ENCODE data around the gene COL4A1.

GRCh38 chr13:109725925-109726454, 60.4 kb downstream of the IRS2 start:
- RAMPAGE, long total RNA, result no peak
- RRBS, result no CpG with 5 or more reads among the region's 7 CpGs
PRO-cap:
- standard, result no peak
- CoPRO, capped RNA only, 2 experiments, result no peak in any of the 2 experiments
- CoPRO, capped and uncapped RNA, 2 experiments, result no peak in any of the 2 experiments
- CoPRO, uncapped RNA only, 2 experiments, result no peak in any of the 2 experiments
CAGE:
- cytosol, long polyA plus RNA, result no peak
- long polyA plus RNA, result no peak
- nucleolus, long total RNA, result no peak
- nucleus, long polyA plus RNA, result no peak

GRCh38 chr13:109779078-109779958, 7.1 kb downstream of the IRS2 start:
- RAMPAGE, long total RNA, result no peak
- RRBS, result no CpG with 5 or more reads among the region's 9 CpGs
PRO-cap:
- standard, result no peak
- CoPRO, capped RNA only, 2 experiments, result no peak in any of the 2 experiments
- CoPRO, capped and uncapped RNA, 2 experiments, result no peak in any of the 2 experiments
- CoPRO, uncapped RNA only, 2 experiments, result no peak in any of the 2 experiments
CAGE:
- cytosol, long polyA plus RNA, result no peak
- long polyA plus RNA, result no peak
- nucleolus, long total RNA, result no peak
- nucleus, long polyA plus RNA, result no peak

DNA sequence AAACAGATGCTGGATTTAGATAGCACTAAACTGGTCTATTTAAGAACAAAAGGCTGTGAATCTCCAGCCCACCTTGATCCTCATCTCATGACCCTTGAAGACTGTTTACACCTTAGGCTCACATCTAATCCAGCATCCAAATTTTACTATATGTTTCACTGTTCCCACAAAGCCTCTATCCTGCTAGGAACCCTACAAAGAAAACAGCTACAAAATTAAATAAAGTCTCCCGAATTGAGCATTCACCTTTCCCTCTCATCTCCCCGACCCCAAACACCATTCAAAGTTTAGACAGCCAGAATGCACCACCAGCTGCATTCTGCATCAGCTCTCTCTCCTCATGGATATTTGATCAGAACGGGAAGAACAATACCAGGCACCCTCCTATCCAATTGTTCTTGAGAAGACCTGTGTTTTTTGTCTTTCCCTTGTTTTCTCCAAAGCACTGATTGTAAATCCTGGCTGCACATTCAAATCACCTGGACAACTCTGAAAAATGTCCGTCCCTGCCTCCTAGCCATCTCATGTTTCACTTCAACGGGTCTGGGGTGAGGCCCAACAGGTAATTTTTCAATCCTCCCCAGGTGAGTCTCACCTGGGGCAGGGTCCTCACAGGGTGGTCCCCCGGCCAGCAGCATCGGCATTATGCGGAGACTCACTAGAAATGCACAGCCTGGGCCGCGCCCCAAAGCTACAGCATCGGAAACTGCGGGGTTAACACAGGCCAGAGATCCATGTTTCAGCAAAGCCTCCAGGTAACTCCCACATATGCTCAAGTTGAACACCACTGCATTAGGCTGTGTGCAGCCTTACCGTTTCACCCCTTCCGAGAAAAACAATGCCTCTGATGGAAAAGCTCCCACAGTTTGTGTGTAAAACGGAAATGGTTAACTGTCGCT, 5.5 kb downstream of the IRS2 start:
- RAMPAGE, long total RNA, result no peak
- RRBS, result no CpG with 5 or more reads among the region's 16 CpGs
PRO-cap:
- standard, result no peak
- CoPRO, capped RNA only, 2 experiments, result no peak in any of the 2 experiments
- CoPRO, capped and uncapped RNA, 2 experiments, result no peak in any of the 2 experiments
- CoPRO, uncapped RNA only, 2 experiments, result no peak in any of the 2 experiments
CAGE:
- cytosol, long polyA plus RNA, result no peak
- long polyA plus RNA, result no peak
- nucleolus, long total RNA, result no peak
- nucleus, long polyA plus RNA, result no peak

DNA sequence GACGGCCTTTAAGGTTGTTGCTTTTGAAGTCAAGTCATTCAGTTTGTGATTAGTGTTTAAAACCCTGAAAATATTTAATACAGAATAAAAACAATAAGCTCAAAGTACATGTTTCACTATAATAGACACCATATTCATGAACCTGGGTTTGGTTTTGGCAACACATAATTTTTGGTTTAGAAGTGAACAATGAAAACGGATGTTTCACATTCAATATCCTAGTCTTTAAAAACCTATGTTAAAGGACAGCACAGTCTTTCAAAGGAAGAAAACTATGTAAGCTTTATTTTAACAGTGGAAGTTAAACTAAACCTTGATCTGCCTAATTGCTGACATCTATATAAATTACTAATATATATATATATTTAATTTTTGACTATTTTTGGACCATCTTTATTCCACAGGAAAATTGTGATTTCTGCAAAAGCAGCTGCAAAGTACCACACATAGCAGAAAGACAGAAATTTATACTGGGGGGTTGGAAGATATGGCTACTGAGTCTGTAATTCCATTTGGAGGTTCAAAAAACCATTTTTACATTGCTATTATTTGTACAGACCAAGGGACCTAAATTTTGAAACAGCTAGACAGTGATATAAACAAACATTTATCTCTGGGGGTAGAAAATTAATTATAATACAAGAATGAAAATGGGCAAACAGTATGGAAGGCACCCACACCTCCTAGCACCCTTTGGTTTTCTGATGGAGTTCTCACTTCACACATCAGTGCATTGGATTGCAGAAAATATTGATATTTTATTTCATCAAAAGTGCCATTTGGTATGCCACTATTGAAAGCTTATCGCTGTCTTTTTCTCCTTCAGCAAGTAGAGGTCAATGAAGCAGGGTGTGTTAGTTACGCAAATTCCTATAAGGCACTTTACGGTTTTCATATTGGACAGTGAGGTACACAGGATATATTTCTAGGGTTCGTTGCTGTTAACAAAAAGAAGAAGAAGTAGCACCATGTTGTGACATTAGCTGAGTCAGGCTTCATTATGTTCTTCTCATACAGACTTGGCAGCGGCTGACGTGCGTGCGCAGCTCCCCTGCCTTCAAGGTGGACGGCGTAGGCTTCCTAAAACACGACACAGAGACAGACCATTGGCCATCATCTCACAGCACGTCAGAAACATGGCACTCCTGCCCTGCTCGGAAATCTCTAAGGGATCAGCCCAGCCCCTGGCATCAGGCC, 157.2 kb downstream of the COL4A1 start:
- RAMPAGE, long total RNA, result no peak
- RRBS, result no CpG with 5 or more reads among the region's 15 CpGs
PRO-cap:
- standard, result no peak
- CoPRO, capped RNA only, 2 experiments, result no peak in any of the 2 experiments
- CoPRO, capped and uncapped RNA, 2 experiments, result no peak in any of the 2 experiments
- CoPRO, uncapped RNA only, 2 experiments, result no peak in any of the 2 experiments
CAGE:
- cytosol, long polyA plus RNA, result no peak
- long polyA plus RNA, result no peak
- nucleolus, long total RNA, result no peak
- nucleus, long polyA plus RNA, result no peak

- RAMPAGE, long total RNA, result no peak
- RRBS, result no CpG with 5 or more reads among the region's 15 CpGs
PRO-cap:
- standard, result no peak
- CoPRO, capped RNA only, 2 experiments, result no peak in any of the 2 experiments
- CoPRO, capped and uncapped RNA, 2 experiments, result no peak in any of the 2 experiments
- CoPRO, uncapped RNA only, 2 experiments, result no peak in any of the 2 experiments
CAGE:
- cytosol, long polyA plus RNA, result no peak
- long polyA plus RNA, result no peak
- nucleolus, long total RNA, result no peak
- nucleus, long polyA plus RNA, result no peak
Measured at GRCh38 chr13:110155001-110155619, 151.8 kb downstream of the COL4A1 start.

- RAMPAGE, long total RNA, result no peak
- RRBS, result no CpG with 5 or more reads among the region's 12 CpGs
PRO-cap:
- standard, result no peak
- CoPRO, capped RNA only, 2 experiments, result no peak in any of the 2 experiments
- CoPRO, capped and uncapped RNA, 2 experiments, result no peak in any of the 2 experiments
- CoPRO, uncapped RNA only, 2 experiments, result no peak in any of the 2 experiments
CAGE:
- cytosol, long polyA plus RNA, result no peak
- long polyA plus RNA, result no peak
- nucleolus, long total RNA, result no peak
- nucleus, long polyA plus RNA, result no peak
Measured at GRCh38 chr13:110176349-110177143, 130.4 kb downstream of the COL4A1 start.

GRCh38 chr13:110198335-110198728, 108.6 kb downstream of the COL4A1 start:
- RAMPAGE, long total RNA, result no peak
- RRBS, result 28% methylated on average over 2 of the region's 4 CpGs
PRO-cap:
- standard, result no peak
- CoPRO, capped RNA only, 2 experiments, result no peak in any of the 2 experiments
- CoPRO, capped and uncapped RNA, 2 experiments, result no peak in any of the 2 experiments
- CoPRO, uncapped RNA only, 2 experiments, result no peak in any of the 2 experiments
CAGE:
- cytosol, long polyA plus RNA, result no peak
- long polyA plus RNA, result no peak
- nucleolus, long total RNA, result no peak
- nucleus, long polyA plus RNA, result no peak

DNA sequence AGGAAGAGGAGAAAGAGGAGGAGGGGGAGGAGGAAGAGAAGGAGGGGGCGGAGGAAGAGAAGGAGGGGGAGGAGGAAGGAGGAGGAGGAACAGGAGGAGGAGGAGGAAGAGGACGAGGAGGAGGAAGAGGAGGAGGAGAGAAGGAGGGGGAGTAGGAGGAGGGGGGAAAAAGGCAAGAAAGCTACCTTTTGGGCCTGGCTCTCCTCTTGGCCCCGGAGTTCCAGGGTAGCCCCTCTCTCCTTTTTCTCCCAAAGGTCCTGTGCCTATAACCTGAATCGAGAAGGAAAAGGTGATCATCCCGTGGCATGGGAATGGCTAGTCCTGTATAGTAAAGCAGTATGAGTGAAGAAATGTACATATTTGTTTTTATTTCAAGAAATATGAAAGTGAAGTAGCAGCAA, 105.7 kb downstream of the COL4A1 start:
- RAMPAGE, long total RNA, result no peak
- RRBS, result 67% methylated on average over 1 of the region's 5 CpGs
PRO-cap:
- standard, result no peak
- CoPRO, capped RNA only, 2 experiments, result no peak in any of the 2 experiments
- CoPRO, capped and uncapped RNA, 2 experiments, result no peak in any of the 2 experiments
- CoPRO, uncapped RNA only, 2 experiments, result no peak in any of the 2 experiments
CAGE:
- cytosol, long polyA plus RNA, result no peak
- long polyA plus RNA, result no peak
- nucleolus, long total RNA, result no peak
- nucleus, long polyA plus RNA, result no peak

GRCh38 chr13:110248003-110248330, 59.0 kb downstream of the COL4A1 start:
- RAMPAGE, long total RNA, result no peak
- RRBS, result 18% methylated on average over 4 of the region's 14 CpGs
PRO-cap:
- standard, result no peak
- CoPRO, capped RNA only, 2 experiments, result no peak in any of the 2 experiments
- CoPRO, capped and uncapped RNA, 2 experiments, result no peak in any of the 2 experiments
- CoPRO, uncapped RNA only, 2 experiments, result no peak in any of the 2 experiments
CAGE:
- cytosol, long polyA plus RNA, result no peak
- long polyA plus RNA, result no peak
- nucleolus, long total RNA, result no peak
- nucleus, long polyA plus RNA, result no peak

- RAMPAGE, long total RNA, result no peak
- RRBS, result no CpG with 5 or more reads among the region's 11 CpGs
PRO-cap:
- standard, result no peak
- CoPRO, capped RNA only, 2 experiments, result no peak in any of the 2 experiments
- CoPRO, capped and uncapped RNA, 2 experiments, result no peak in any of the 2 experiments
- CoPRO, uncapped RNA only, 2 experiments, result no peak in any of the 2 experiments
CAGE:
- cytosol, long polyA plus RNA, result no peak
- long polyA plus RNA, result no peak
- nucleolus, long total RNA, result no peak
- nucleus, long polyA plus RNA, result no peak
Measured at GRCh38 chr13:110256387-110256890, 50.5 kb downstream of the COL4A1 start.

DNA sequence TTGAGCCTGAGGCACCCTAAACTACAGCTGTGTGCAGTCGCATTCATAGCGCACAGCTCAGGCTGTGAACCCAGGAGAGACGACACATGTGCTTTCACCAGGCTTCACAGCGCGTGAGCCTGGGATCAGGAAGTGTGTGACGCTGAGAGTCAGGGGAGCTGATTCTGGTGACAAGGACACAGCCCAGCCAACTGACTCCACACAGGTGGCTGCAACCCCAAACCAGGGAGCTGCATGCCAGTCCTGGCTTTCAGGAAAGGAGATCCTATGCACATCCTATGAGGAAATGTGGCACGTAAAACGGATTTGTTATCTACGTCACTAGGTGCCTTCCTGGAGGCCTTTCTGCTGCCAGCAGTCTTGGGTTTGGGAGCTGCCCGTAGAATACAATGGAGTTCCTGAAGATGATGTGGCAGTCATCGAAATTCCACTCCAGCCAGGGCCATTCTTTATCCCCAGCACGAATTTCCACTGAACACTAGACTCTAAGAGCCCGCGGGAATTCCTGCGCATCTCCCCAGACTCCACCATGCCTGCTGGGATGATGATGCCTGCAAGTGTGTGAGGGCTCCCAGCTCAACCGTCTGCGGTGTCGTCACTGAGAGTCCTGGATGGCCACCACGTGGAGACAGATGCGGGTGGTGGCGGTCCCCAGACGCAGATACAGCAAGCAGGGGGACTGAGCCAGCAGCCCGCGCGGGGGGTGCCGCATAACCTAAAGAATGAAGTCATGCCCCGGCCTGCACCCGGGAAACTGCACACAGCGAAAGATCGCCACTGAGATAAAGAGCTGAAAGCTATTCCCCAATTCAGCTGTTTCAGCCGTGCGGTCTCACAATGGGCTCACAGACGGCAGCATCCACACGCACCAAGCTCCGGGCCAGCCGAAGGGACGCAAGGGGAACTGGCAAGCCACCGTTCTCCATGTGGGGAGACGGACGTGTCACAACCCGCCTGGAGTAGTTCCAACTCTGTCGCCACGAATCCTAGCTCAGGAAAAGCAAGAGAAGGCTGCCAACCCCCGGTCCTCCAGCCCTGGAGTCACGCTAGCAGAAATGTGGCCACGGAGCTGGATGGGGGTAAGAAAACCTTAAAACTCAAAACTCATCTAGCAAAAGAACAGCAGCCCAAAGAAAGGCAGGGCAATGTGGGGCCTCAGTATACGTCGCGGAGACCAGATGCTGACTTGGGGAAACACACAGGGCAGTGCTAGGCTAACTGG, 41.1 kb downstream of the COL4A1 start:
- RAMPAGE, long total RNA, result no peak
- RRBS, result no CpG with 5 or more reads among the region's 49 CpGs
PRO-cap:
- standard, result no peak
- CoPRO, capped RNA only, 2 experiments, result no peak in any of the 2 experiments
- CoPRO, capped and uncapped RNA, 2 experiments, result no peak in any of the 2 experiments
- CoPRO, uncapped RNA only, 2 experiments, result no peak in any of the 2 experiments
CAGE:
- cytosol, long polyA plus RNA, result no peak
- long polyA plus RNA, result no peak
- nucleolus, long total RNA, result no peak
- nucleus, long polyA plus RNA, result no peak

DNA sequence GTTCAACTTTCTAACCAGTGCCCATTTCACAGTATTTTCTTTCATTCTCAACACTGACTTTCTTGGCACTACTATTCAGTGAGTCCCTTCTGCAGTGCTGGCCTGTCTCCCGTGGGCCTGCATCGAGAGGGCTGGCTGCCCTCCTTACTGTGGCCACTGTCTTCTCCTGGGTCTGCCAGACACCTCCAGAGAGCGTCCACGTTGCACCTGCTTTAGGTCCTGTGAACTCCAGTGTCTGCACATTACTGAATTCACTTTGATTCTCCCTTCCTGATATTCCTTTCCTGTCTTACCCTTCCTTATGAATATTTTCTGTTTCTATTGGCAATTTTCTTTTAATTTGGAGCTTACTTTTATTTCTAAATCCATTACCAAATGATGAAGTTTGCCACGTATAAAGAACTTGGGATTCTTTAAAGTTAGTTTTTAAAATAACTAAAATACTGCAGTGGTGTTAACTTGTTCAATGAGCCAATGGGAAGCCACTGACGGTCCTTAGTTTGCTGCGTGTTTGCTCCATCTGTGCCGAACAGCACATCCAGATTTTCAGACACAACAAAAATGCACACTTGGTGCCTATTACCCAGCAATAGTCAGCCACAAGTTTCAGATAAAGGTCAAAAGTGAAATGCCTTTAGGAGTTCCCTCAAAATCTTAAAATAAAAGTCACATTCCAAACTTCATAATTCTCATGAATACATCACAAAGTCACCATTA, 27.1 kb downstream of the COL4A1 start:
- RAMPAGE, long total RNA, result no peak
- RRBS, result no CpG with 5 or more reads among the region's 8 CpGs
PRO-cap:
- standard, result no peak
- CoPRO, capped RNA only, 2 experiments, result no peak in any of the 2 experiments
- CoPRO, capped and uncapped RNA, 2 experiments, result no peak in any of the 2 experiments
- CoPRO, uncapped RNA only, 2 experiments, result no peak in any of the 2 experiments
CAGE:
- cytosol, long polyA plus RNA, result no peak
- long polyA plus RNA, result no peak
- nucleolus, long total RNA, result no peak
- nucleus, long polyA plus RNA, result no peak

DNA sequence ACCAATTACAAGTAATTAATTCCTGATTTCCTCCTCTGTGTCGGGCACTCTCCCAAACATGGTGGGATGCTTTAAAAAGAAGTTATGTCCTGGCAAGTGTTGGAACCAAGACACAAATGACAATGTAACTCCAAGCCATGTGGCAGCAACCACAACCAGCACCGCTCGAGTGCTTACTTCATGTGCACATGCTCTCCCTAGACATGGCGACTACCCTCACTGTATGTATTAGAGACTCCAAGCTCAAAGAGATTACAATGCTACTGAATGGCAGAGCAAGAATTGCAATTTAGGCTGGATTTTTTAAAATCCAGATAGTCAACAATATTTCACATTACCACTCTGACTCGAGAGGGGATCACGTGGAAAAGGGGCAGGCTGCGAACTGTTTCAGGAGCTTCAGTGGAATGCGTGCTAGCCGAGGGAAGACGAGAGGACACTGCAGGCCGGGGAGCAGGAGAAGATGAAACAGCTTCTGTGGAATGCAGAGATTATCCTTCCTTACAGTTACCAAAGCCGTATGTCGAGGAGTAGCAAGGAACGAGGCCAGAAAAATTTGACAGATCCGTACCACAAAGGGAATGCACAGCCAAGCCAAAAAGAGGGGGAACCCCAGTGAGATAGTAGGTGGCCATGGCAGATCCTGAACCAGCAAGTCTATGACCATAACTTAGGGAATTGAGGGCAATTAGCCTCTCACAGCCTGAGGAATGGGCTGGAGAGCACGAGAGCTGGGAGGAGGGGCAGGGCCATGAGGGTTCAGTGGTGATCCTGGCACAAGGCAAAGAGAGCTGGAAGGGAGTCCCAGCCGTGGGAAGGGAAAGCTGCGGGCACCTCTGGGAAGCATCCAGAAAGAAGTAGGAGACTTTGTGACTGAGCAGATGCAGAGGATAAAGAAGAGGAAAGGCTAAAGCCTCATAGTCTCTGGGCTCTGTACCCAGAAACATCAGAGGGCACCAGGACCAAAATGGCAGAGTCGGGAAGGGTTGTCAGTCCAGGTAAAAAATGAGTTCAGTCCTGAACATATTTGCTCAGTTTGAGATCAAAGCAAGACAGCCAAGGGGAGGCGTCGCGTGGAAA, 5.3 kb downstream of the COL4A1 start:
- RAMPAGE, long total RNA, result no peak
- RRBS, result no CpG with 5 or more reads among the region's 22 CpGs
PRO-cap:
- standard, result no peak
- CoPRO, capped RNA only, 2 experiments, result no peak in any of the 2 experiments
- CoPRO, capped and uncapped RNA, 2 experiments, result no peak in any of the 2 experiments
- CoPRO, uncapped RNA only, 2 experiments, result no peak in any of the 2 experiments
CAGE:
- cytosol, long polyA plus RNA, result no peak
- long polyA plus RNA, result no peak
- nucleolus, long total RNA, result no peak
- nucleus, long polyA plus RNA, result no peak

DNA sequence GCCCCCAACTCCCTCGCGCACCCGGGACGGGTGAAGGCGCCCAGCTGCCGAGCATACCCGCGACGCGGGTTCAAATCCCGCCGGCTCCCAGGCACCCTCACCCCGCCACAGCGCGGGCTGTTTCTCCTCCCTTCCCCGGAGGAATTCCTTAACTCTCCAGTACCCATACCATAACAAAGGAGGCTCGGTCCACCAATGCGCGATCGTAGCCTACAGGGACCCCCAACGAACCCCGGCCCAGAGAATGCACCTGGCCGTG, 456 bp downstream of the COL4A1 start:
- RAMPAGE, long total RNA, result no peak
- RRBS, result 3% methylated on average over 18 of the region's 23 CpGs
PRO-cap:
- standard, result no peak
- CoPRO, capped RNA only, 2 experiments, result no peak in any of the 2 experiments
- CoPRO, capped and uncapped RNA, 2 experiments, result no peak in any of the 2 experiments
- CoPRO, uncapped RNA only, 2 experiments, result no peak in any of the 2 experiments
CAGE:
- cytosol, long polyA plus RNA, result no peak
- long polyA plus RNA, result no peak
- nucleolus, long total RNA, result no peak
- nucleus, long polyA plus RNA, result no peak

DNA sequence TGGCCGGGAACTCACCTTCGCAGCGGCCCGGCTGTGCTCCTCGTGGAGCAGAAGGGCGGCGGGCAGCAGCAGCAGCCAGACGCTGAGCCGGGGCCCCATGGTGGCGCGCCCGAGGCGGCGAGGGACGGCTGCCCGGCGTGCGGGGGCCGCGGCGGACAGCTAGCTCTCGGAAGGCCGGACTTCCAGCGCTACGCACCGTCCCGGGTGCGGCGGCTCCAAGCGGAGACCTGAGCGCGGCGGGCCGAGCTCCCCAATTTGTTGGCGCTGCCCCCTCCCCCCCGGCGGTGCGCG, at the start of gene COL4A1:
Gene COL4A1 (minus strand): TSS at position 229 of the 291 bp plus-strand sequence.
- RAMPAGE, long total RNA, result no peak
- RRBS, result 15% methylated on average over 31 of the region's 39 CpGs
PRO-cap:
- standard, result no peak
- CoPRO, capped RNA only, 2 experiments, result no peak in any of the 2 experiments
- CoPRO, capped and uncapped RNA, 2 experiments, result no peak in any of the 2 experiments
- CoPRO, uncapped RNA only, 2 experiments, result no peak in any of the 2 experiments
CAGE:
- cytosol, long polyA plus RNA, result no peak
- long polyA plus RNA, result no peak
- nucleolus, long total RNA, result no peak
- nucleus, long polyA plus RNA, result no peak

DNA sequence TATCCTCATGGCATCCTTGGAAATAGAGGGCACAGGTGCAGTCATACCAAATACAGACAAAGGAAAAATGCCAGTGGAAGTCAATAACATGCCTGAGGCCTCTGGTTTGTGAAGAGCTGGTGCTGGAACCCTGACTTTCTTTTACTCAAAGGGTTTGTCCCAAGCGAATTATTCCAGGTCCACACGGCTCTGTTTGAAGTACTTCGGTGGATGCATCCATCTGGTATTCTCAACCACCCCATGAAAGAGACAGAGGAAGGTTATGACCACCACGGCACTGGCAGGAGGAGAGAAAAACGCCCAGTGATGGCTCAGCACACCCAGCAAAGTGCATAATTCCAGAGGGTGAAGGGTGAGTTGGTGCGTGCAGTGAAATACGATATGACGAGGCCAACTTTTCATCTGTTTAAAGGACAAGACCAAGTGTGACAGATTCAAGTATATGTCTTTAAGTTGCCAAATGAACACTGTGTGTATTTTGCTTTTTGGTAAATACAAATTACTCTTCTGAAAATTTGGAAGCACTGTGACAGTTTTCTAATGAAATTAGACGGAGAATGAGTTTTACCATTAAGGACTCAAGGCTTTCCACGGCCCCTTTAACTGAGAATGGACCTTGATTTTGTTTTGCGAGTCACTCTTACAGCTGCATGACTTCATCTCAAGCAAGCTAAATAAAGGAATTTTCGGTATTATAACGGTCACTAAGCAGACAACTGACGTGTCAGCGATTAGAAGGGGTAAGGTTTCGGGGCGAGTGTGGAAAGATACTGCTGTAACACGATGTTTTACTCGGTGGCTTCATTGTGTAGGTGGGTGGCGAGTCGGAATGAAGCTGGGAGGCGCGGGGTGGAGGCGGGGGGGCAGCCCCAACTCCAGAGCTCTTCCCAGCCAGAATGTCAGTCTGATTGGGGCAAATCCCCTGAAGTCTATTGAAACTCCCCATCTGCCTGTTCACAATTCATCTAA, 22.8 kb downstream of the COL4A2 start:
- RAMPAGE, long total RNA, result no peak
- RRBS, result no CpG with 5 or more reads among the region's 24 CpGs
PRO-cap:
- standard, result no peak
- CoPRO, capped RNA only, 2 experiments, result no peak in any of the 2 experiments
- CoPRO, capped and uncapped RNA, 2 experiments, result no peak in any of the 2 experiments
- CoPRO, uncapped RNA only, 2 experiments, result no peak in any of the 2 experiments
CAGE:
- cytosol, long polyA plus RNA, result no peak
- long polyA plus RNA, result no peak
- nucleolus, long total RNA, result no peak
- nucleus, long polyA plus RNA, result no peak

GRCh38 chr13:110430192-110430851, 123.2 kb downstream of the COL4A2 start:
- RAMPAGE, long total RNA, result no peak
- RRBS, result 5% methylated on average over 4 of the region's 9 CpGs
PRO-cap:
- standard, result no peak
- CoPRO, capped RNA only, 2 experiments, result no peak in any of the 2 experiments
- CoPRO, capped and uncapped RNA, 2 experiments, result no peak in any of the 2 experiments
- CoPRO, uncapped RNA only, 2 experiments, result no peak in any of the 2 experiments
CAGE:
- cytosol, long polyA plus RNA, result no peak
- long polyA plus RNA, result no peak
- nucleolus, long total RNA, result no peak
- nucleus, long polyA plus RNA, result no peak